ENCODE measurements around a stretch of chr7.

- RRBS, result 89% methylated on average over 4 of the region's 19 CpGs
Observed at GRCh38 chr7:2106757-2107368, 125.9 kb downstream of the MAD1L1 start.

GRCh38 chr7:2231941-2232752, 598 bp downstream of the MAD1L1 start:
- RRBS, result 3% methylated on average over 8 of the region's 45 CpGs

DNA sequence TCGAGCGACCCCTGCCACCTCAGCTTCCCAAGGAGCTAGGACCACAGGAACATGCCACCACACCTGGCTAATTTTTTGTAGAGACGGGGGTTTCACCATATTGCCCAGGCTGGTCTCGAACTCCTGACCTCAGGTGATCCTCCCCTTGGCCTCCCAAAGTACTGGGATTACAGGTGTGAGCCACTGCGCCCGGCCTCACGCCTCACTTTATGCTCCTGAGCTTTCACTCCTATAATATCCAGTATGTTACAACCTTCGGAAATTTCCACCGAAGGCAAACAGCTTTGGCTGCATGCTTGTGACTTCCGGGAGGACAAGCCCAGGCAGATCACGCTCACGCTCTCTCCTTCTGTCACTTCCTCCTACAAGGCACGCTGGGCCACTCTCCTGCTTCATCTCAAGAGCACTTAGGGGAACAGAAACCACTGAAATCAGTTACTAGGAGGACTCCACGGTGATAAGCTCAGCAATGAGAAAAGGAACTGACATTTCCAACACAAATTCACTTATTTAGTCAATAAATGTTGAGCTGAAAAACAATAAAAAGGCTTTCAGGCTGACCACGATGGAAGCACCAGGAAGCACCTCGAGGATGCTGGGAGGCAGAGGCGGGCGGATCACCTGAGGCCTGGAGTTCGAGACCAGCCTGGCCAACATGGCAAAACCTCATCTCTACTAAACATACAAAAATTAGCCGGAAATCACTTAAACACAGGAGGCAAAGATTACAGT, 4.5 kb upstream of the MAD1L1 start:
- RRBS, result 90% methylated on average over 2 of the region's 20 CpGs

- RRBS, result no CpG with 5 or more reads among the region's 13 CpGs
Observed at GRCh38 chr7:2301094-2301885, 13.0 kb downstream of the SNX8 start.

- RRBS, result no CpG with 5 or more reads among the region's 12 CpGs
Observed at GRCh38 chr7:2372483-2372947, 17.9 kb downstream of the EIF3B start.

DNA sequence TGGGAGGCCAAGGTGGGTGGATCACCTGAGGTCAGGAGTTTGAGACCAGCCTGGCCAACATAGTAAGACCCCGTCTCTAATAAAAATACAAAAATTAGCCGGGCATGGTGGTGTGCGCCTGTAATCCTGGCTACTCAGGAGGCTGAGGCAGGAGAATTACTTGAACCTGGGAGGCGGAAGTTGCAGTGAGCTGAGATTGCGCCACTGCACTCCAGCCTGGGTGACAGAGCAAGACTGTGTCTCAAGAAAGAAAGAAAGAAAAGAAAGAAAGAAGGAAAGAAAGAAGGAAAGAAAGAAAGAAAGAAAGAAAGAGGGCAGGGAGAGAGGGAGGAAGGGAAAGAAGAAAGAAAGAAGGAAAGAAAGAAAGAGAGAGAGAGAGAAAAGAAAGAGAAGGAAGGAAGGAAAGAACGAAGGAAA, 6.8 kb downstream of the GRIFIN start:
- RRBS, result no CpG with 5 or more reads among the region's 6 CpGs

DNA sequence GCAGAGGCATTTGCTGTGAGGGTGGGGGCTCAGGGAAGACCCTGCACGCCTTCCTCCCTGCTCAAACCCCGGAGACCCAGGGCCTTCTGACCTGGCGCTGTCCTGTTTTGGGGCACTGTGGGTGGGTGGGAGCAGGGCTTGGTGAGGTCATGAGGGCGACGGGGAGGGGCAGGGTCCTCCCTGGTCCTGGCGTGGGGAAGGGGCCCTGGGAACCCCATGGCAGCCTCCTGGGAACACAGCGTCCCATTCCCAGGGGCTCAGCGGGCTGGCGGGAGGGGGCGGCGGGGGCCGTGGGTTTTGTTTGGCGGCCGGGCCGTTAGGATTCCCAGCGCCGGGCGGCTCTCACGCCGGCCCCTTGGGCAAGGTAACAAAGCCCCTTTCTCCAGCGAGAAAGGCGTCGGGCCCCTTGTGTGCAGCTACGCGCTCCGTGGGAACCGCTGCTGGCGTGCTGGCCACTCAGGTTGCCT, 1.5 kb downstream of the LFNG start:
- RRBS, result no CpG with 5 or more reads among the region's 28 CpGs

DNA sequence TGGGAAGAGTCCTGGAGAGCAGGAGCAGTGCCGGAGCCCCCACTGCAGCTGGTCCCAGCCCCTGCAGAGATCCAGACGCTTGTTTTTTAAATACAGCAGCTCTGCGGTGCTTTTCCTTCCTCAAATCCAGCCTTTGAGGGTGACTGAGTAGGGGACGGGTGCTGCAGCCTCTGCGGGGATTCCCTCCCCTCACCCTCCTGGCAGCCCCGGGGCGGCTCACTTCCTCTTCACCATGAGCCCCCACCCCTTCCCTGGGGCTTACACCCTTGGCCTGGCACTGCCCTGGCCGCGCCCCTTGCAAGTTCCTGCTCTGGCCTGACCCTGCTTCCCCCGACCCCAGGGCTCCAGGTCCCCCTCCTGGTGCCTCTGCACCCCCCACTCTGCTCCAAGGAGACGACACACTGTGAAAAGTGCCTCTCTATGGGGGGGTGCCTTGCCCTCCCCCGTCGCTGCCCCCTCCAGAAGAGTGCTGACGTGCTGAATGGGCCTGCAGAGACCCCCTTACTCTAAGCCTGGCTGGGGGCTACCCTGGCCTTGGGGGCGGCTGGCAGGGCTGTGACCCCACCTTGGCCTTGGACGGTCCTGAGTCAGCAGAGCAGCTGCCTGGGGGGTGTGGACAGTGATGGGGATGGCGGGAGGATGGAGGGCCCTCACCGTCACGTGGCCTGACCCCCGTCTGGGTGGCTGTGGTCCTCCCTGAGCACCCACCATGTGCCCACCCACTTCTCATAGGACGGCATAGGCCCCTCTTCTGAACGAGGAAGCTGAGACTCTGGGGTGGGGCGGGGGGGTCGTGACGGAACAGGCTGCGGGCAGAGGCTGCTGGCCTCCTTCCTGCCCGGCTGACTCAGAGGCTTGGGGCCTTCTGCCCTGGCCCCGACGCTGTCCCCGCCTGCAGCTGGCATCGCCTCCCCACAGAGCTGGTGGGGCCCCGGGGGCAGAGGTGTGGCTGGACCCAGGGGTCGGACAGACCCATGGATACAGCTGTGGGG, 9.8 kb downstream of the LFNG start:
- RRBS, result 2% methylated on average over 3 of the region's 33 CpGs

GRCh38 chr7:2530045-2531021, 10.8 kb downstream of the LFNG start:
- RRBS, result 69% methylated on average over 4 of the region's 16 CpGs

DNA sequence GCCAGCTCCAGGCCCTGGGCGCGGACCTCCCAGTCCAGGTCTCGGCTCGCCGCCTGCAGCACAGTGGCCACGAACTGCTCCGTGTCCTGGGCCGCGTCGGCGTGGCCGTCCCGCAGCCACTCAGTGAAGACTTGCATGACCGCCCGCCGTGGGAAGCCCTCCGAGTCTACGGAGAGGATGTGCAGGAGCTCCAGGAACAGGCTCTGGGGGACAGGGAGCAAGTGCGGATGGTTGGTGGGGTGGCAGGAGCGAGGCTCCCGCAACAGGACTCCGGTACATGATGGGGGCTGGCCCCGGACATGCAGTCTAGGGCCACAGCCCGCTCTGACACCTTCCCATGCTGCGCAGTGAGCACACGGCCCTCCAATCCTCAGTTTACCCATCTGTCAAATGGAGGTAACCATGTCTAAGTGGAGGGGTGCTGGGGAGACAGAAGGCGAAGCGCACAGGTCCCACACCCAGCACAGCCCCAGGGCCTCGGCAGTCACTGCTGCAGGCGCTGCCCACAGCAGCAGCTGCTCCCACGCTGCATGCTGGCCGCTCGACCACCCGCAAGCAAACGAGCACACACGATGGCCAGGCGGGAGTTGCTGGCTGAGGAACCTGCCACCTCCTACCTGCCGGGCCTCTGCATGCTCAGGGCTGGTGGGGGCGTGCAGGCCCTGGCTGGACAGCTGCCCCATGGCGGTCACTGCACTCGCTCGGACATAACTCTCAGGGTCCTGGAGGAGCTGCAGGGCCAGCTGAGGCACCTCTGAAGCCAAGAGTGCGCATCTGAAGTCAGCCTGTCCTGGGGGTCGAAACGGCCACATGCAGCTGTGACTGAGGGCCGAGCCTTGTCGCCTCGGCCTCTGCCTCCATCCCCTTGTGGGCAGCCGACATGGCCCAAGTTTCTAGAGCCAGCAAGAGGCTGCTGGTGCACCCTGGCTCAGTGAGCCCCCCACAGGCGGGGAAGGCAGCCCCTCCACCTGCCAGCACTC, 16.5 kb downstream of the BRAT1 start:
- RRBS, result no CpG with 5 or more reads among the region's 50 CpGs

- RRBS, result no CpG with 5 or more reads among the region's 10 CpGs
Observed at GRCh38 chr7:2540859-2541133, 14.5 kb downstream of the BRAT1 start.

- RRBS, result 96% methylated on average over 2 of the region's 18 CpGs
Observed at GRCh38 chr7:2541679-2542099, 13.6 kb downstream of the BRAT1 start.

- RRBS, result no CpG with 5 or more reads among the region's 28 CpGs
Observed at GRCh38 chr7:2545726-2546638, 9.3 kb downstream of the BRAT1 start.

DNA sequence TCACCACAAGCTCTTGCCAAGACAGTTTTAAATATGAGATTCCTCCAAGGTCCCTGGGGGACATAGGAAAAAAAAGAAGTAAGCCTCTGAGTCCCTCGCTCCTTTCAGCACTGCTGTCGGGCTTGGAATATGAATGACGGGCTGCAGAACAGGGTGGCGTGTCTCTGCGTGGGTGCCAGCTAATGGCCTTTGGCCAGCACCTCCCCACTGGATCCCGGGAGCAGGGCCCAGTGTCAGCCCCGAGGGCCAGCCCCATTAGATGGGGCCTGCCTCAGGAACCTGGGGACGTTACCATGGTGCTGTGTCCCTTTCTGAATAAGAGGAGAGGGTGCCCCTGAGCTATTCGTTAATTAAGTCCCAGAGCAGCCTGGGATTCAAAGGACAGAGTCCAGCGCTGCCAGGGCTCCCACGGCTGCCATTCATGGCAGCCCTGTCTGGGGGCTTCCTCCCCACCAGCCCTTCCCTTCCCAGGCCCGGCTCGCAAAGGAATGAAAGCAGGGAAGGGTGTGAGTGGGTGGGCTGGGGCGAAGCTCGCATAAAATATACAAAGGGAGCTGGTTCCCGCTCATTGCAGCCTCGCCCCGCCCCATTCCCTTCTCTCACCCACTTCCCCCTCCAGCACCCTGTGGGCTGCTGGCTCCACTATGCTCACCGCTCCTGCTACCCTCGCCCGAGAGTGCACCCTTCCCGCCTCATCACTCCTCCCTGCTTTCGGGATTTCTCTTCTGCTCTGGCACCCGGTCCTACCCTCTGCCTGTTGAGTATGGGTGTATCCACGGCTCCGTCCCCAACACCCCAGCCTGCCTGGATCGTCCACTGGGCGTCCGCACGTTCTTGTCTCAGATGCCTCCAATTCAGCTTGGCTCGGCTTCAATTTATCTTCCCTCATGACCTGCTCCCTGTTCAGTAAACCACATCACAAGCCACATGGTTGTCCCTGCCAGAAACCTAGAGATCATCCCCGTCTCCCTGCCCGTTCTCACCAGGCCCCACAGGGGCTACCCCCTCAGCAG, 14.6 kb upstream of the TTYH3 start:
- RRBS, result no CpG with 5 or more reads among the region's 33 CpGs

DNA sequence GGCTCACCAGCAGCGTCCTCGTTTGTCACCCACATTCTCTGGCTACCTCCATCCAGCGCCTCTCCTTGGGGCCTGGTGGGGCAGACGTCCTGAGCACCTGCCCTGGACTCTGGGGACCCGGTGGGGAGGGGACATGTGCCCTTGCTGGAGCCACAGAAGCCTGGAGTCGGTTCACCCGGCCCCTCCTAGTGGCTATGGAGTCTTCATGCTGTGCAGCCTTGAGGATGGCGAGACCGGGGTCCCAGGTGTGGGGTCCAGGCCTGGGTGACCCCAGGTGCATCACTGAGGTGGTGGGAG, 14.6 kb downstream of the TTYH3 start:
- RRBS, result 80% methylated on average over 5 of the region's 9 CpGs

- RRBS, result 87% methylated on average over 2 of the region's 14 CpGs
Observed at GRCh38 chr7:2666406-2666922, 21.5 kb upstream of the AMZ1 start.

- RRBS, result no CpG with 5 or more reads among the region's 19 CpGs
Observed at GRCh38 chr7:2713246-2713922, 25.4 kb downstream of the AMZ1 start.

- RRBS, result no CpG with 5 or more reads among the region's 31 CpGs
Observed at GRCh38 chr7:2724964-2725845, 37.2 kb downstream of the AMZ1 start.

DNA sequence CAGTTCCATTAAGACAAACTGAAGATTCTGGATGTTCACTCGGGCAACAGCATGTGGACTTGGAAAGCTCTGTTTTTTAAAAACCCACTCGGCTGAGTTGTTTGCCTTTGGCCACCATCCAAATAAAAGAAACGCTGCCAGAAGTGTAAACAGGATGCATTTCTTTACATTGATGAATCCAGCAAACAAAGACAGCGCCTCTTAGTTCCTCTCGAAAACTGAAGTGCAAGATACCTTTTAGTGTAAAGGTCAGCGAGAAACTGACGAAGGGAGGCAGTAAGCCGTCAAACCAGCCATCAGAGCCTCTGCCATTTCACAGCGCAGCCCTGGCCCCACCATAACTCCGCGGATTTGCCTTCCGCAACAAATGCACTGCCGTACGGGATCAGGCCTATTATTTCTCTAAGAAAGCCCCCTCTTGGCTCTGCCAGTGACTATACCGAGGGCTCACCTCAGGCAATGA, 41.5 kb downstream of the GNA12 start:
- RRBS, result no CpG with 5 or more reads among the region's 15 CpGs

GRCh38 chr7:2820479-2820993, 23.6 kb downstream of the GNA12 start:
- RRBS, result no CpG with 5 or more reads among the region's 5 CpGs

Data from amniotic epithelial cell (primary cell).